Neural crest cell (in vitro differentiated cells): Measurements from ENCODE around the gene ABCA8.

DNA sequence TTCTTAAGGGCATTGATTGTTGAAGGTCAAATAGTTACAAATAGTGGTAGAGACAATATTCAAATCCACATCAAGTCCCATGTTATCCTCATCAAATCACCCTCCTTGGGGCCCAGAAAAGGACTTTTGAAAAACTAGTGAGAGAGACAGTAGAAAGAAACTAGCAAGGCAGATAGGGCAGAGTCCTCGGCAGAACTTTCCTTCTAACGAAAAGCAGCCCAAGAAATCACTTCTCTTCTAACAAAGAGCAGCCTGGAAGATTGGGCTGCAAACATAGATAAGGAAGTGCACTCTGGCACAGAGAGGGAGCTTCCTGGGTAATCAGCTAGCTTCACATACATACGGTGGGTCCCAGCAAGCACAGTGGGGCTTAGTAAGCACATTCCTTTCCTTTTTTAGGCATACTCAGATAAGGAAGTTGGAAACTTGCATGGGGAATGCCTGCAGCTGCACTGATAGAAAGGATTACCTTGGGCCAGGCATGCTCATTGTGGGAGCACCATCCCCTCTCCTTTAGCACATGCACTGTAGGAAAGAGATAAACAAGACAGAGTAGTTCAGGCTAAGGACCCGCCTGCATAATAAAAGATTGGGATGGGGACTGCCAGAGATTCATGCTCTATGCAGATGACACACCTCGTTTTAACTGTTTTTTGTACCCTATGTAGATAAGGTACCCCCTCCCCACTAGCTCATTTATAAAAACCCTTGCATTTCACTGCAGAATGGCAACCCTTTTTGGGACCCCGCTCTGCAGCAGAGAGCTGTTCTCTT is 132.6 kb upstream of the FAM20A start:
- PRO-cap, result no peak

DNA sequence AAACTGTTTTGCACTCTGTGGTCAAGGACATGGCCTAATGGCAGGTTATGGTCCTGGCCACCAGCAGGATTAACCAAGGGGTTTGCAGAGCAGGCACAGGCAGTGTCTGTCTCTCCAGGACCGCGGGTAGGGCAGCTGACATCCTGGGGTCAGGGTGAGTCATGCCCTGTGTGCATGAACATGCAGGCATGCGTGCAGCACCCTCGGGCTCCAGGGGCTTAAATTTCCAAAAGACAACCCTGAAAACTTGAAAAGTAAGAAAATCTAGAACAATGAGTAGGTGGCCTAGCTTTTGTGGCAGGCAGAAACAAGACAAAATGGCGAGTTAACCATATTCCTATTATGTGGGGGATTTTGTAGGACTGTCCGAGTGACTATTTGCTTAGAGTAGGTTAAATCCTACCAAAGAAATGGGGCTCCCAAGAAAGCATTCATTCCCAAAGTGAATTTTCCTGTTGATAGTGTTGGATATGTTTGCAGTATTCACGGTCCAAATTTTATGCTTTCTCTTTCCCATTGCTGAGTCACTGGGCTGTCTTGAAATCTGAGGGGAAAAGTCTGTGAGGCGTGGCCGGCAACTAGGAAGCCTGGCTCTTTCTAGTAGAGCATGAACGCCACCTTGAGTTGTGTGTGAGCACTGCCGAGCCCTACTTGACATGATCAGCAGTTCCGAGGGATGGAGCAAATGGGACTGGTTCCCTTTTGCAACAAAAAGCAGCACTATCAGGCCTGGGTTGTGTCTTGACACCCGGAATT is 158.4 kb upstream of the FAM20A start:
- PRO-cap, result bidirectional peak, plus-strand start at position 66 of the sequence, minus-strand start at position 137 of the sequence; bidirectional peak, plus-strand start at position 648 of the sequence, minus-strand start at position 546 of the sequence

GRCh38 chr17:68952970-68953919 is 1.9 kb downstream of the ABCA8 start:
- PRO-cap, result no peak

DNA sequence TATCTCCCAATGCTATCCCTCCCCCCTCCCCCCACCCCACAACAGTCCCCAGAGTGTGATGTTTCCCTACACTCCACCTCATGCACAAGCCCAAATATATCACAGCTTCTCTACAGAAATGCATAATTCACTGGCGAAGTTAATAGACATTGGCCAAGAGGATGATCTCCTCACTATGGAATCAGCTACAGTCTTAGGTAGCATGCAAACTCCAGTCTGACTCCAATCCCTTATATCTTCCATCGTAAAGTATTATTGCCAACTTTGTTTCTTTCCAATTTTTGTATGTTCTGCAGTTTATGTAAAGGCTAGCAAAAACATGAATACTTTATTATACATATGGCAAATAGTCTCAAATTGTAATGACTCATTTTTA is 1.0 kb downstream of the ABCA8 start:
- PRO-cap, result no peak

GRCh38 chr17:68955150-68955701 is at the start of gene ABCA8:
TSS of gene ABCA8 (minus strand) at chr17:68955392.
- PRO-cap, result no peak

- PRO-cap, result unidirectional peak, minus-strand start at chr17:69005147
Measured at GRCh38 chr17:69004186-69005288, 49.3 kb upstream of the ABCA8 start.

- PRO-cap, result no peak
Measured at GRCh38 chr17:69059553-69060396, 952 bp downstream of the ABCA9 start.

DNA sequence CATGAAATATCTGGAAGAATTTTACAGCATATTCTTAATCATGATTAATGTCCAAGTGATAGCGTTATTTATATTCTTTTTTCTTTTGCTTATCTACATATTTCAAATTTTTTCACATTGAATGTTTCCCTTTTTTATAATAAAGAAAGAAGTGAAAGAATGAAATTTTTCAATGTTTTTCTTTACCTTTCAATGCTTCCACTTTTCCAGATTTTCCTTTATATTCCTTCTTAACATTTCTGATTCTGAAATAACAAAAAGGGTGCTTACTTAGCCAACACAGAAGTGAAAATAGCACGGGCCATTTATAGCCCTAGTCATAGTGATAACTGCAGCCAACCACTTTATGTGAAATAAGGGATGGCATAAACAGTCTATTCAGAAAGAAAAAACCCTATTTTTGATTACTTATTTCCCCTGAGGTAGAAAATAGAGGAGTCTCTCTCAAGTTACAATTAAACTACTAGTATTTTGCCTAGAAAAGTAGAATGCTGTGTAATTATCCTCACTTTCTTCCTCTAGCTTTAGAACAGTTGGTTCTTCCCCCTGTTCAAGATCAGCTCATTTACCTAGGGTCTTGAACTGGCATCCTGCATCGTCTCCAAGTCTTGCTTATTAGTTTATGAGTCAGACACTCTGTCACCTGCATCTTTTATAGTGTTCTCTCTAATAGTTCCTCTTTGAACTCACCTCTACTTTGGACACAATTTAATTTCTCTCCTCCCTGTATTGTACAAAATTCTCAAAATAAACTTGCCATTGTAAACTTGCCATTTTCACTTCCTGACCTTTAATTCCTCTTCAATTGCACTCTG is 23.8 kb downstream of the ABCA6 start:
- PRO-cap, result no peak

GRCh38 chr17:69147315-69148070 is 5.8 kb upstream of the ABCA6 start:
- PRO-cap, result no peak

- PRO-cap, result no peak
Measured at GRCh38 chr17:69240687-69241357, 12.2 kb upstream of the ABCA10 start.

GRCh38 chr17:69501908-69502617 is 87.6 kb downstream of the MAP2K6 start:
- PRO-cap, result unidirectional peak, minus-strand start at chr17:69502207

DNA sequence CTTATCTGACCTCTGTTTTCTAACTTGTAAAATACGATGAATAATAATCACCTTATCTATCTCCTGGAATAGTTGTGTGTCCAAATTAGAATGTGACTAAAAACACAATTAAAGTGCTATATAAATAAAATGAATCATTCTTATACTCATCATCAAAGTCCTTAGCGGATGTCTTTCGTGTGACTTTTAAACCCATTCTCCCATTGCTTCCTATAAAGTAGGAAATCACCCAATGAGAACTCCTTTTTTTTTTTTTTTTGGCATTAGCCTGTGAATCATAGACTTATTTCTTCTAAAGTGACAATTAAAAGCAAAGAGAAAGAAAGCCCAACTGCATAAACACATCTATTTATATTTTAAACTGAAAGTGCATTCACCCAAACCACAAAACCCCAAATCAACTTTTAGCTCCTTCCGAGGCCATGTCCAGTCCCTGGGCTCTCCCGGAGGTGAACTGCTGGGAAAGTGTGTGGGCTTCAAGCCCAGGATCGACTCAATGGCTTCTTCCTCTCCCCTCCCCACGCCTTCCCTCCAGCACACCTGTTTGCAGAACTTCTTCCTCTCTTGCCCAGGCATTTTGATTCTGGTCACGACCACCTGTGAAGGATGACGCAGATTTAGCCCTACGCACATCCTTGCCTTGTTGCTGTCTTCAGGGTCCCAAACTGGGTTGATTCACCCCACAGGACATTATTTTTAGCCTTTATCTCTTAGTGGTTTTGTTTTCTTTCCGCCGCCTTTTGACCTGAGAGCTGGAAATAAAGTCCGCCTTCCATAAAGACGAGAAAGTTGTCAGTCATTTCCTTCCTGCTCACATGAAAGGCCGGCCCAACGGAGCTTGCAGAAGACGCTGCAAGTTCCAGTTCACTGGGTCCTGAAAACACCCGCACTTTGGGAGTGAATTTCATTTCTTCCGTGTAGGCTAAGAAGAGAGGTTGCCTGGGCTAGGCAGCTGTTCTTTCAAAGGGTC is 166.8 kb downstream of the MAP2K6 start:
- PRO-cap, result no peak

DNA sequence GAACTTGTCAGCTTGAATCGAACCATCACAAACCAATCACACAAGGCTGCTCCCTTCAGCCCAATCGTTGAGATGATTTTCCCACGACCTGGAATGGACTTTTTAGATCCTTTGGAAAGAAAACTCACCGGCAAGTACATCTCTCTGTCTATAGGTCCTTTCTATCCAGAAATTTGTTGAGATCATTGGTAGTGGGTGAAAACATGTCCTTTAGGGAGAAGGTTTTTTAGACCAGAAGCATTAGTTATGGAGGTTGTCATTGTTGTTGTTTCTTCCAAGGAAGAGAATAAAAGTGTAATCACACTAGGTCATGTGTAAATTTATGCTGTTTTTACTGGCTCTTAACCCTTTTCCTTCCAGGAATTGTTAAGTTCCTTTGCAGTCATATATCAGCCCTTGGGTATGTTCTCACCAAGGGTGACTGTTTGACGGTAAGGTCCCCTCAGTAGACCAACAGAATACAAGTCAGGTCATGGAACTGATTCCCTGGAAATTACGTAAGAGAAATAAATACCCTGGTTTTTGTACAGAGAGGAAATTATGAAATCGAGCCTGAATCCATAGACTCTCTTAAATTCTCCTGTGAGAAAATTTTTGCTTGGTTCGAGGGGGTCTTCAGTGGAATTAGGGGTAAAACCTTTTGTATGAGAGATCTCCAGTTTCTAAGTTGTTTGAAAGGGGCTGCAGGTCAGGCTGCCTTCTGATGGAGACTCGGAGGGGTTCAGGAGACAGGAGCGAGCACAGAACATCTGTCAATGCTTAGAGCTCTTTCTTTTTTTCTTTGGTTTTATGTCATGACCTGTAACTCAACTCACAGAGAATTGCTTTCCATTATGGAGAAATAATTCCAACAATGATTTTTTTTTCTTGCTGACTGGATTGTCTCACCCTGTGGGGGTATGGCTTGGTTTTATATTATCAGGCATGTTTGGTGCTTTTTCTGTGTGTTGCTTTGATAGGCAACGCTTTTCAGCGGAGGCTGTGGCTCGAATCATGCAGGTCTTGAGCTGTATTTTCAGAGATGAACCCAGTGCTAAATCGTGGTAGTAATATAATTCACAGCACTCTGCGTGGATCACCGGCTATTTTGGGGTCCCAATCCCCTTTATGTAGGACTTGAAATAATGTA is 11.0 kb upstream of the KCNJ2 start:
- PRO-cap, result no peak

DNA sequence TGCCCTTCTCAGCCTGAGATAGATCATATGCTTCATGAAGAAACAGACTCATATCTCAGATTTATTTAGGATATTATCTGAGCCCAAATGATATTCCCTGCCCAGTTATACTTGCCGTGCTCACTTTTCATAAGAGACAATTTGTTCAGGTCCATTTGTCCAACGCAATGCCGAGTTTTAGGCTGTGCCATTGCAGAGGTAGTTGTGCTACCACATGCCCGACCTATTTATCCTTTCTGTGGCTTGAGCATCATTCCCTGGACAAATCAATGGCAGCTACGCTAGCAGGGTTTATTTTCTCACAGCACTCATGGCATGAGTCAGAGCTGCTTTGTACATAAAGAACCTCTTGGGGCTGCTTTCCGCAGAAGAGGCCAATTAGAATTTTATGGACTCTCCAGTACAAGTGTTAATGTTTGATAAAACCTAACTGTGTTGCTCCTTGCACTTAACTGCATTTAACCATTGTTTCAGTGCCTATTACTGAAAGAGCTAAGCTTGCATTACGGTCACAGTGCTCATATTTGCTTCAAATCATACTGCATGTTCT is 491.9 kb downstream of the KCNJ2 start:
- PRO-cap, result no peak

DNA sequence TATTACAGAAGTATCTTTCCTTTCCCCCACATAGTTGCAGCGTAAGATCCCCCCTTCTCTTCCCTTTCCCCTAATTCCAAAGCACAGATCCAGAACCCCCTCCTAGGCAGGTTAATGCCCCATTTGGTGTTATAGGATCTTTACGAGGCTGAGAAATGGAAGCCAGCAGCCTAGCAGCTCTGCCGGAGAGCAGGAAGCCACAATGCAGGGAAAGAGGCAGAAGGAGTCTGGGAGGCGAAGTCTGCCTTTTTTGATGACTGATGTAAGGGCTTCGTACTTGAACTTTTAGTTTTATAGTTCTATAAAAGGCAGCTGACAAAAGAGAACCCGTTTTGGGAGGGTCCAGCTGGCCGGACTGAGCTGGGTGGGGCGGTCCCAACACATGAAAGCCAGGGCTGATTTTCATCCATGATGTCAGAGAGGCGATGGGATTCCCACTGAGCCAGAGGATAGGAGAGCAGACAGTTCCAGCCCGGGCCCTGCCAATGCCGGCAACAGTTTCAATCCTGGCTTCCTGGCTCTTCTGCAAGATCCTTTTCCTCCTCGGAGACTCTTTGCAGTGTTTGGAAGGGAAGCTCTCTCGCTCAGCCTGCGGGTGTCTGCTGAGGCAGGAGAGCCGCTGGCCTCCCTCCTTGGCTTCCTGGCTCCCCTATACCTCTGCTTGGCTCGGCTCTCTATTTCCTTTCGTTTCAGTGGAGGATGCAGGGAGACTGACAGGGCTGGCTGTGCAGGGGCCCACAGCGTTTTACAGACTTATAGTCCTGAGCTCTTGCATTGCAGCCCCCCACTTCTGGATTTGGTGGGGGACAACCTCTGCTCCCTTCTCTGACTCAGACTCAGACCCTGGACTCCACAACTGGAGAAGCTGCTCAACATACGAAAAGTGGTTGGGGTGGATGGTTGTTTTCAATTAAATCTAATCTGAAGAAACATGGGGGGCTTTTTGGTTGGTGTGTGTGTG is 145.5 kb upstream of the SOX9 start:
- PRO-cap, result no peak

- PRO-cap, result no peak
Measured at GRCh38 chr17:72118067-72118818, 2.6 kb upstream of the SOX9 start.

DNA sequence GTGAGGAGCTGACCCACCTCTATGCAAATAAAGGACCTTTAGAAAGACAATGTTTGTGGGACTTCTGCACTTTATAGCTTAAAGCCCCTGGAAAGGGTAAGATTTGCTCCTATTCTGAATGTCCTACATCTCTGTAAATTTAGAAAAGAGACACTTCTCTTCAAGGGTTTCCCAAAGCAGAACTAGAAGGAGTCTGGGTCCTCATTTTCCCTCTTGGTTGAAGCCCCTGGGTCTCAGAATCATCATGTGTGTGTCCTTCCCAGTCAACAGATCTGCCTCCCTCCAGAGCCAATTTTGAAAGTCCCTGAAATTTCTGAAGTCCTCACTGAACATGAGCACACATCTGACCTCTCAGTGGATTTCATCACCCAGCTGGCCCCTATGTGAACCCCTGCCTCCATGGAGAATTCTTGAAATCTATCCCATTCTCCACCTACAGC is 14.6 kb downstream of the SOX9 start:
- PRO-cap, result no peak

DNA sequence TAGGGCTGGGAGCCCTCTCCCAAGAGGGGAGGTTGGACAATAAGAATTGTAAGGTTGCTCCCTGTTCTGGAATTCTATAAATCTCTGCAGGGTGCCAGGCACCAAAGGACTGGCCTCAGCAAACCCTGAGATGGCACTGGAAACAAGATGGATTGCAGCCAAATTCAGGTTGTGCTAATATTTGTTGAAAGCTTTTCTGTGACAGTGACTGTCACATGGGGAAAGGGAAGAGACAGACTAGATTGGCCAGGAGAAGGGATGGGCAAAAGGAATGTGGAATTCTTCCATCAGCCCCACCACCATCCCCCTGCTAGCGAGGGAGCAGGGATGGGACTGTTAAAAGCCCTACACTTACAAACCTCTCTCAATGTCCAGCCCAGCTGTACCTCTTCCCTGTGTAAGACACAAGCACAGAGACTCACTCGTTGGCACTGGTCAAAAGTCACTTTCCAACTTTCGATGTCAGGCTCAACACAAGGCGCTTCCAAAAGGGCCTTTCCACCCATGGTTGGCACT is 62.4 kb downstream of the SOX9 start:
- PRO-cap, result no peak

DNA sequence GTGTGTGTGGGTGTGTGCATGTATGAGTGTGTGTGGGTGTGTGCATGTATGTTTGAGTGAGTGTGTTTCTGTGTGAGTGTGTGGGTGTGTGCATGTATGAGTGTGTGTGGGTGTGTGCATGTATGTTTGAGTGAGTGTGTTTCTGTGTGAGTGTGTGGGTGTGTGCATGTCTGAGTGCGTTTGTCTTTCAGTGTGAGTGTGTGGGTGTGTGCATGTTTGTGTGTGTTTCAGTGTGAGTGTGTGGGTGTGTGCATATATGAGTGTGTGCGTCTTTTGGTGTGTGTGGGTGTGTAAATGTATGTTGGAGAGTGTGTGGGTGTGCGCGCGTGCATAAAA is 183.8 kb downstream of the SOX9 start:
- PRO-cap, result no peak

DNA sequence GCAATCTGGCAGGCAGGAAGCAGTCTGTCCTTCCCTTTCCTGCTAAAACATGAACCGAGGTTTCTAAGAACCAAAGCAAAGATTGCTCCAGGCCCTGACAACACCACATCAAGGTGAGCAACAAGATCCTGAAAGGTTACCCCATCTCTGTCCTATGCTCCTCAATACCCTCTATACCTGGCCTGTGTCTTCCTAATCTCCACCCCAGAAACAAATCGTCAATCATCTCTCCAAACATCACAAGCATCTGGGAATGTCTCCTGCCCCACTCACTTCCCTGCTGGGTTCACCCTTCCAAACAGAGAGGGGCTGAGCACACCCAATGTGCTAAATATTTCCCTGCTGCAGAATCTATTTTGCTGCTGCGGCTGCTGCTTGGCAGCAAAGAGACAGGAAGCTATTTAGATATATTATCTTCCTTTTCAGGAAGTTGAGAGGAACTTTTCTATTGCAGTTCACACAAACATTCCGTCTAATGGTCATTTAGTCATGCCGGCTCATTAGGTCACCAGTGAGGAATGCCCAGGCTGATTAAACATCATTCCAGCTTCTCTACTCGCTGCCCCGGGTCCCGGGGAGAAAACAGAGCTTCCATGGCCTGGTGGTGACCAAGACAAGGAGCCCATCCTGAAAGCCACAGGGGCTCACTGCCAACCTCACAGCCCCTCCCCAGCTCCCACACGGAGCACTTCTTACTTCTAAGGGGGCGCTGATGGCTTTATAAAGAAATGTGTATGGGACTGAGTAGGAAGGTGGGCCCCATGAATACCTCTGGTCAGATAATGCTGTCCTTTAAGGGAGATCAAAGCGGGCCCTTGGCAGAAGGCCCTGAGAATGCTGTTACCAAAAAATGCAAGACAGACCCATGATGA is 218.1 kb downstream of the SOX9 start:
- PRO-cap, result no peak